Upper lobe of left lung (tissue), 5 donors: ENCODE measurements around a stretch of chr1.

- PRO-cap, 2 experiments, result no peak in any of the 2 experiments
- RAMPAGE, long total RNA, 4 experiments, result no peak in any of the 4 experiments
Observed at GRCh38 chr1:201647765-201648978, 109.2 kb downstream of the NAV1 start.

DNA sequence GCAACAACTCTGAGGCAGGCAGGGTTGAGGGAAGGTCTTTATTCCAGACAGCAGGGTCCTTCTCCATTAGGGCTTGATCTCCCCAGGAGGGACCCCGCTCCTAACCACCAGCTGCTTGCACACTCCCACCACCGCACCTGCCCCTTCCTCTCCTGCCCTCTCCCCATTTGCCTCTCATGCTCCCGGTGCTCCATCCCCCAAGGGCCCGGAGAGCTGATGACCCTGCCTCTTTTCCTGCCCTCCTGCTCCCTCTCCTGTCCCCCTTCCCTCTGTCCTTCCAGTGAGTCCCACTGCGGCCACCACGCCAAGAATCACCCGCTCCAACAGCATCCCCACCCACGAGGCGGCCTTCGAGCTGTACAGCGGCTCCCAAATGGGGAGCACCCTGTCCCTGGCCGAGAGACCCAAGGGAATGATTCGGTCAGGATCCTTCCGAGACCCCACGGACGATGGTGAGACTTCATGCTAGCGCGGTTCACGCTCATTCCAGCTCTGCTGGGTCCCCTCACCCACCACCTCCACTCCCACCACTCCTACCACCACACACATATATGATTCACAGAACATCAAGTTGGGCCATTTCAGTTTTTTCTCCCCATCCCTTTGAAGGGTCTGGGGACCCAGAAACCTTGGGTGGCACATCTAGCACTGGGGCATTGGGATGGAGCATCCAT is 40.6 kb upstream of the IPO9 start:
- PRO-cap, 2 experiments, result no peak in any of the 2 experiments
- RAMPAGE, long total RNA, 4 experiments, result no peak in any of the 4 experiments

DNA sequence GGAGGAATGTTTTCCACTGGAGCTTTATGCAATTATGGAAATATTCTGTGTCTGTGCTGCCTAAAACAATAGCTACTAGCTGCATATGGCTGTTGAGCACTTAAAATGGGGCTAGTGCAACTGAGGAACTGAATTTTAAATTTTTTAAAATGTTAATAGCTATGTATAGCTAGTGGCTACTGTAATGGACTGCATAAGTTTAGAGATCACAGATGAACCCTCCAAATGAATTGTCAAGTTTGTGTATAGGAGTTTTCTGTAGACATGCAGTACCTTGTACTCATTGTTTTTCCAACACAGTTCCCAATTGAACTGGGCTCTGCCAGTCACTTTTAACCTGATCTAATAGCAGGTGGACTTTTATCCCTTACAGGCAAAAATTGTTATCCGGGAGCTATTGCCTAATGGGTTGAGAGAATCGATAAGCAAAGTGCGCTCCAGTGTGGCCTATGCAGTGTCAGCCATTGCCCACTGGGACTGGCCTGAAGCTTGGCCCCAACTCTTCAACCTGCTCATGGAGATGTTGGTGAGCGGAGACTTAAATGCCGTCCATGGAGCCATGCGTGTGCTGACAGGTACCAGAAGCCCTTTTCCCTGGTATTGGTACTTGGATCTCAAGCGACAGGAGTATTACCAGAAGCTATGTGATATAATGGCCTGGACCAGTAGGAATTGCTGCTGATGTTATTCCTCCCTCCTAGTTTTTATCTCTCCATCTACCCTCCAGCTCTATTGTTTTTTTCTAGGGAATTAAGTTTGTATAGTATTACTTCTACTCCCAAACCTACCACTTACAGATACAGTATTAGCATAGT is 19.3 kb downstream of the IPO9 start:
- PRO-cap, 2 experiments, result no peak in any of the 2 experiments
- RAMPAGE, long total RNA, 4 experiments, result no peak in any of the 4 experiments

GRCh38 chr1:201914403-201915277 is 25.9 kb downstream of the SHISA4 start:
- PRO-cap, 2 experiments, result no peak in any of the 2 experiments
- RAMPAGE, long total RNA, 4 experiments, result no peak in any of the 4 experiments

DNA sequence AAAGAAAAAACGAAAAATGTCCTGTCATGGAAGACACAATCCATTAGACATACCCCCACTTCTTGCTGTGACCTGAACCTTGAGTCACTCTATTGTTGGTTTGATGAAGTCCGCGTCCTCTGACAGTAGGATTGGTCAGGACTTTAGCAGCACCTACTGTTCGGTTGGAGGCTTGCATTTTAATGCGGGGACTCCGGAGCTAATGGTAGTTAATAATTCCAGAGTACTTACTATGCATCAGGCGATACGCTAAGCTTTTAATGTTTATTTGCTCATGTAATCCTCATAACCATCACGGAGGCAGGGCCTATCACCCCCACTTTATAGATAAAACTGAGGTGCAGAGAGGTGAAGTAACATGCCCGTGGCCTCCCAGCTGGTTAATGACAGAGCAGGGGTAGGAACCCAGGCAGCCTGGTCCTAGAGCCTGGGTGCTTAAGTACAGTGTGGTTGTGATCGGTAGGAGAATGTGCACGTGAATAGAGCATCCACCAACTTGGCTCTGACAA is 7.8 kb upstream of the ELF3 start:
- PRO-cap, 2 experiments, result no peak in any of the 2 experiments
- RAMPAGE, long total RNA, 4 experiments, result no peak in any of the 4 experiments

DNA sequence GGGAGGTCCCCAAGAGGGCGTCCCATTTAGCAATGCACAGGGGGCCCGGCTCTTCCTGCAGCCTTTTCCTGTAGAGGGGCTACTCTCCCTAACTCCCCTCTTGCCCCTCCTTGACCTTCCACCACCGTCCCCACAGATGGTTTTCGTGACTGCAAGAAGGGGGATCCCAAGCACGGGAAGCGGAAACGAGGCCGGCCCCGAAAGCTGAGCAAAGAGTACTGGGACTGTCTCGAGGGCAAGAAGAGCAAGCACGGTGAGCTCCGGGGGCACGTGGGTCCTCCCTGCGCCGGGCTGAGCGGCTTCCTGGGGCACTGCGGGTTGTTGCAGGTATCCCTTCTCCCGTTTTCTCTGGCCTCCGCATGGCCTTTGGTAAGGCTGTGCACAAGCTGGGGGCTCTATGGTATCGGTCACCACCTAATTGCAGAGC is 2.7 kb downstream of the ELF3 start:
- PRO-cap, 2 experiments, result no peak in any of the 2 experiments
- RAMPAGE, long total RNA, 4 experiments, result no peak in any of the 4 experiments

DNA sequence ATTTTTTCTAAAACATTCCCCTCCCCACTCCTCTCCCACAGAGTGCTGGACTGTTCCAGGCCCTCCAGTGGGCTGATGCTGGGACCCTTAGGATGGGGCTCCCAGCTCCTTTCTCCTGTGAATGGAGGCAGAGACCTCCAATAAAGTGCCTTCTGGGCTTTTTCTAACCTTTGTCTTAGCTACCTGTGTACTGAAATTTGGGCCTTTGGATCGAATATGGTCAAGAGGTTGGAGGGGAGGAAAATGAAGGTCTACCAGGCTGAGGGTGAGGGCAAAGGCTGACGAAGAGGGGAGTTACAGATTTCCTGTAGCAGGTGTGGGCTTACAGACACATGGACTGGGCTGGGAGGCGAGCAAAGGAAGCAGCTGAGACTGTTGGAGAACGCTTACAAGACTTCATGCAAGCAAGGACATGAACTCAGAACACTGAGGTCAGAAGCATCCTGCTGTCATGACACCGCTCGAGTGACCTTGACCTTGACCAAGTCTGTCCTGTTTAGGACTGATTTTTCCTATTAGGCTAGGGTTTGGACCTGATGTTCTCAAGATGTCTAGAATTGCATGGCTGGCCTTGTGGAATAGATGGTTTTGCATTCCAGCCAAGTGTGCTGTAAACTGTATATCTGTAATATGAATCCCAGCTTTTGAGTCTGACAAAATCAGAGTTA is 5.6 kb downstream of the ELF3 start:
- PRO-cap, 2 experiments, result no peak in any of the 2 experiments
- RAMPAGE, long total RNA, 4 experiments, result start-site peak on the plus strand in 1 of 4 experiments, centred at positions 118 to 524 of the sequence, 6 to 8 reads per replicate

DNA sequence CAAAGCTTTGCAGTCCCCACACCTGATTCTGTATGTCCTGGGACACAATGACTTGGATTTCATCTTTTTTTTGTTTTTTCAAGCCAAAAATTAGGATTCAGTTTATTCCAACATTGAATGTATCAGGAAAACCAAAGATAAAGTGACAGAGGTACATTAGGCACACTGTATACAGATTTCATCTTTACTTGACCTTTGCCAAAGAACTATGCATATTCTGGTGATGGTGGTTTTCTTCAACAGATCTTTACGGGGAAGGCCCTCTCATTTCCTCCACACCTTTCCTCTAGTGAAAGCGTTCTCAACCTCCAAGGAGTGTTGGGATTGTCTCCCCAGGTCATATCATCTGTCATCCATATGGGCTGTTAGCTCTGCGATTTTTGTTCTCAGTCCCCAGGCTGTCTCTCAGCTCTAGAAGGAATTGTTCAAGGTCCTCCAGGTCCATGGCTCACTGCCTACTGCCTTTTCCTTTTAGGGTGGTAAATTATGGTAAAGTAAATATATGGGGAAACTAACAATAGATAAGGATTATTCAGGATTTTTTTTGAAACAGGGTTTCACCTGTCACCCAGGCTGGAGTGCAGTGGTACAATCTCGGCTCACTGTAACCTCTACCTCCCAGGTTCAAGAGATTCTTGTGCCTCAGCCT is 37.5 kb downstream of the ELF3 start:
- PRO-cap, 2 experiments, result no peak in any of the 2 experiments
- RAMPAGE, long total RNA, 4 experiments, result no peak in any of the 4 experiments

DNA sequence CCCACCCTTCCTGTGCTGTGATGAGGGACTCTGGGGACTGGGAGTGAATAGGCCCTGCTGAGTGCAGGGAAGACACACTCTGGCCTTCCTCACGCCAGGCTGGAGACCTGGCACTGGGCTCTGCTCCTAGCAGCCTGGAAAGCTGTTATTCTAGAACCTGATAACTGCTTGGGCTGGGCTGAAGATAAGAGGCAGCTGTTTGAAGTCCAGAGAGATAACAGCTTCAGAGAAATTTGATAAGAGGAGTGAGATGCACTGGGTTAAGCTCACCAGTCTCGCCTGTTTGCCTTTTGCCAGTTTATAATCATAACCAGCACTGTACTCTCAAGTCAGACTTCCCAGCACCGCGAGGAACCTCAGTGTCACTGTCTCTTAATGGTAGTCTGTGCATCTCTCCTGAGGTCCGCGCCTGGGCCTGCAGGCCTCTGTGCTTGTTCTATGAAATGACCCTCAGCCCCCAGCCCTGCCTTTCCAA is 46.6 kb upstream of the GPR37L1 start:
- PRO-cap, 2 experiments, result no peak in any of the 2 experiments
- RAMPAGE, long total RNA, 4 experiments, result no peak in any of the 4 experiments

- PRO-cap, 2 experiments, result no peak in any of the 2 experiments
- RAMPAGE, long total RNA, 4 experiments, result no peak in any of the 4 experiments
Observed at GRCh38 chr1:202129780-202130121, 7.0 kb downstream of the GPR37L1 start.

GRCh38 chr1:202146757-202147415 is 2.3 kb upstream of the ARL8A start:
- PRO-cap, 2 experiments, result no peak in any of the 2 experiments
- RAMPAGE, long total RNA, 4 experiments, result no peak in any of the 4 experiments

DNA sequence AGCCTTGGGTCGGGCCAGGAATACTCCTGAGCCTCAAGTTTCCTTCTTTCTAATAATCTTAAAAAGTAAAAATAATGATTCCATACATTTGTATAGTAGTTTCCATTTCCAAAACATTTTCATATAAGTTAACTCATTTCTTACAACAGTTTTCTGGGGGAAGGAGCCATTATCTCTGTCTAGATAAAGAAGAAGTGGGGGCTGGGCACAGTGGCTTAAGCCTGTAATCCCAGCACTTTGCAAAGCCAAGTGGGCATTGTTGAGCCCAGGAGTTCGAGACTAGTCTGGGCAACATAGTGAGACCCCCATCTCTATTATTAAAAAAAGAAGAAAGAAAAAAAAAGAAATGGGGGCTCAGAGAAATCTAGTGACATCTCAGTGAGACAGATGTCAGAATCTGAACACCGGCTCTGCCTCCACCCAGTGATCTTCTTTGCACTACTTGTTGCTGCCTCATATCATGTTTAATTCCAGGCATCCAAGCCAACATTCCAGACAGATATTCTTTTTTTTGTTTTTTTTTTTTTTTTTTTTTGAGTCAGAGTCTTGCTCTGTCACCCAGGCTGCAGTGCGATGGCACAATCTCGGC is 4.9 kb upstream of the ARL8A start:
- PRO-cap, 2 experiments, result no peak in any of the 2 experiments
- RAMPAGE, long total RNA, 4 experiments, result no peak in any of the 4 experiments

DNA sequence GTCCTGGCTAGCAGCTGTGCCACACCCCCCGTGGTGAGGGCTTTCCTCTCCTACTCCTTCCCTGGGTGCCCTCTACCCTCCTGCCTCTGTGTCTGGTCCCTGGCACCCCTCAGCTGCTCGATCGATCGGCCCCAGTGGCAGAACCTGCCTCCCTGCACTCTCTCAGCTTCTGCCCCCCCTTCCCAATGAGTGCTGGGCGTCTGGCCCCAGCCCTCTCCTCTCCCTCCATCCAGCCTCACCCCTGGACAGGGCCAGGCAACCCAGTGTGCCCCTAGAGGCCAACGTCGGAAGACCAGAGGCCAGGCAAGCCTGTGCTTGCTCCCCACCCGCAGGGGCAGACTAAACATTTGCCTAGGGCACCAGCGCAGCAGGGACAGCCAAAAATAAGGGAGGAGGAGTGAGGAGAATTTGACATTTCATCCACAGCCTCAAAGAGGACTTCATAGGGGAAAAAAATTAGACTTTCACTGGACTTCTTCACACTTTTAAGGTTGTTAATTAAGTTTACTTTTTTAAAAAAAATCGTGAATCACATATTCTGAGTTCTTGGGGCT is 43.5 kb downstream of the LGR6 start:
- PRO-cap, 2 experiments, result no peak in any of the 2 experiments
- RAMPAGE, long total RNA, 4 experiments, result no peak in any of the 4 experiments

DNA sequence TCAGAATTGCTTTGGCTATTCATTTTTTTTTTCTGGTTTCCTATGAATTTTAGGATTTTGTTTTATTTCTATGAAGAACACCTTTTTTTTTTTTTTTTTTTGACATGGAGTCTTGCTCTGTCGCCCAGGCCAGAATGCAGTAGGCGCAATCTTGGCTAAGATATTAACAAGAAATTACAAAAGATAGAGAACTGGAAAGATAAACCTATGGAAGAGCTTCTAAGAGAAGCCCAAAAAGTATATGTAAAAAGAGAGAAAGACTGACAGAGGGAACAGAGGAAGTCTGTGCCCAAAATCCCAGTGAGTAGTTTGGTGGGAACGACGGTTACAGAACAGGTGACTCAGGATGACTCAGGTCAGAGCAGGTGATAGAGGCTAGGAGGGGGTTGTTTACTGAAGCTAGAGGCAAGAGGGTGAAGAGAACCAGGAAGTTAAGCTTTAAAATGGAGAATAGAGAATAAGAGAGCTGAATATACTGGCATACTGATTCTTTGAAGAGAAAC is 134.7 kb downstream of the PPP1R12B start:
- PRO-cap, 2 experiments, result no peak in any of the 2 experiments
- RAMPAGE, long total RNA, 4 experiments, result no peak in any of the 4 experiments

DNA sequence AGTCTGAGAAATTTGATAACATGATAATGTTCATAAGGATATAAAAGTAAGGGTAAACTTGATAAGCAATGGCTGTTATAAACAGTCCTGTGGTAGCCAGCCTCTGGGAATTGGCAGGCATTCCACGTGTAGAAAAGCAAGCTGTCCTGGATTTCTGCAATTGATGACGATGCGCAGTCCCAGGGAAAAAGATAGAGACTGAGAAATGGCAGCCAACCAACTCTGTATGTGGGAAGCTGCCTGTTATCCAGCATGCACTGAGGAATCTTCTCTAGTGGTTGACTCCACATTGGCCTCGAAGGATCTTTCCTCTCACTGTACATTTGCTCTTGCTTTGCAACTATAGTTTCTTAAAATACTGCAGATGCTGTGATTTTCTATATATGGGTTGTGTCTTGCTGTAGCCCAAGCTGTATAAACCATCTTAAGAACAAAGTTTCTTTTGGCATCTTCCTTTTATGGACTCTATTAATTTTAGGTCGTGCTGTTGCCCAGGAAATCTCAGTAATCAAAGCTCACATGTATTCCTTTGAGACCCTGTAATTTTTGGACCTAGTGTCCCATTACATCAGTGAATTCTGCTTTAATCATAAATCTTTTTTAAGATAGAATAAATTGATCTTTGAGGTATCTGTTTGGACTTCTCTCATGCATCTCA is 157.5 kb downstream of the PPP1R12B start:
- PRO-cap, 2 experiments, result no peak in any of the 2 experiments
- RAMPAGE, long total RNA, 4 experiments, result no peak in any of the 4 experiments

- PRO-cap, 2 experiments, result no peak in any of the 2 experiments
- RAMPAGE, long total RNA, 4 experiments, result no peak in any of the 4 experiments
Observed at GRCh38 chr1:202857177-202857450, 31.8 kb downstream of the RABIF start.

- PRO-cap, 2 experiments, result no peak in any of the 2 experiments
- RAMPAGE, long total RNA, 4 experiments, result no peak in any of the 4 experiments
Observed at GRCh38 chr1:202890454-202890861, 1.5 kb upstream of the RABIF start.

- PRO-cap, 2 experiments, result no peak in any of the 2 experiments
- RAMPAGE, long total RNA, 4 experiments, result no peak in any of the 4 experiments
Observed at GRCh38 chr1:202940835-202941881, 14.1 kb upstream of the KLHL12 start.

DNA sequence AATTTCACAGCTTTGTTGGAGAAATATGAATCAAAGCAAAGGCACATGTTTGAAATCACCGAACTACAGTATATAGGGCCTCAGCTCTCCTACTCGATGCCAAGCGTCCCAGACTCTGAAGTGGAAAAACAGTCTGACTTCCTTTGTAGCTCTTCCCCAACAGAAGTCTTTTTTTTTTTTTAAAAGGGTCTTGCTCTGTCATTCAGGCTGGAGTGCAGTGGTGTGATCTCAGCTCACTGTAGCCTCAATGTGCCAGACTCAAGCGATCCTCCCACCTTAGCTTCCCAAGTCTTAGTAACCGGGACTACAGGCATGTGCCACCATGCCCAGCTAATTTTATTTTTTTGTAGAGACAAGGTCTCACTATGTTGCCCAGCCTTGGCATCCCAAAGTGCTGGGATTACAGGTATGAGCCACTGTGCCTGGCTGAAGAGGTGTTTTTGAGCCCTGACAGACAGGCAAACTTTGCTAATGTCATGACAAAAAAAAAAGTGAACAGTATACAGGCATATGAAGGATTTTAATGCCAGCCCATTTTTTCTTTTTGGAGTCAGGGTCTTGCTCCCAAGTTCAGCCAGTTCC is 3.0 kb downstream of the ADIPOR1 start:
- PRO-cap, 2 experiments, result no peak in any of the 2 experiments
- RAMPAGE, long total RNA, 4 experiments, result no peak in any of the 4 experiments

DNA sequence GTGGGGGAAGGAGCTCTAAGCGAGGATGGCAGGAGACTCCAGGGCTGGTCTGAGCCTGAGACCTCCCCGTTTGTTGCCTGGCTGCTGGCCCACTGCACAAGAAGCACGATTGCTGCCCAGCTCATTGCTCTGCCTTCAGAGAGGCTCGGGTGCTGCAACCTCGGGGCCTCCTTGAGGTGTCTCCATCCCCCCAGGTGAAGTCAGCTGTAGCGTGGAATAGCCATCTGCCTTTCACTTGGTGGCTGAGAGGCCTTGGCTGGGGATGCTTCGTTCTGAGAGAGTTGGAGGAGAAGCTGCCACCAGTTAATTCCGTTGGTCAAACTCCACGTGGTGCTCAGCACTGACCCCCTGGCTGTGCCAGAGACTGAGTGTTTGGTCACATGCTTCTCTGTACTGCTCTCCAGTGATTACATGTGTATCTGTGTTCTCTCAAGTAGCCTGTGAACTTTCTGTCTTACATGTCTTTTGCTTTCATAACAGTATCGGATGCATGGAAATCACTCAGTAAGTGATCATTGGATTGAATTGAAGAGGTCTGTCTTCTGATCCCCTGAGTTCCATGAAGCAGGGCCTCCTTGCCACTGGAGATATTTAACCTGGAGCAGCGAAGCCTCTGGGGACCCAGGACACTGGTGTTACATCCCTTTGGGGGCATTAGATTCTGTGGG is 2.9 kb downstream of the PPFIA4 start:
- PRO-cap, 2 experiments, result no peak in any of the 2 experiments
- RAMPAGE, long total RNA, 4 experiments, result no peak in any of the 4 experiments